Ishikawa (cell line): ENCODE results near the genes ARX and FAM47A.

- RRBS, result no CpG with 5 or more reads among the region's 7 CpGs
Measured at GRCh38 chrX:24297197-24297552, 16.7 kb downstream of the SUPT20HL2 start.

DNA sequence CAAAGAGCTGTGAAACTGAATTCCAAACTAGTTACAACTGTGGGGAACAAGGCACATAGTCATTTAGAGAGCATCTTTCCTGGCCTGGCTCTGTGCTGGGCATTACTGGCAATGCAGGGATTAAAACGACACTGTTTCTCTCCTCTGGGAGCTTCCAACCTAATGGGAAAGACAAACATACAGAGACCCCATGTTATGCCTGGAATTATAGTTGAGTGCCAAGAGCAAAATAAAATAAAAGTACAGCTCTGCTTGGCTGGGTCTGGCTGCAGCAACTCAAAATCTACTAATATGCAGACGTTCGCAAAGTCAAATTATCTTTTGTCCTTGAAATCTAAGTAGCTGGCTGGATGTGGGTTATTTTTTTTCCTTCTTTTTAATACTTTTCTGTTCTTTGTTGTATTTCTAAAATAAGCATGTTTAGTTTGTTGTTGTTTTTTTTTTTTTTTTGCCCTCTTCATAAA is 36.6 kb downstream of the SUPT20HL1 start:
- RRBS, result no CpG with 5 or more reads among the region's 3 CpGs

DNA sequence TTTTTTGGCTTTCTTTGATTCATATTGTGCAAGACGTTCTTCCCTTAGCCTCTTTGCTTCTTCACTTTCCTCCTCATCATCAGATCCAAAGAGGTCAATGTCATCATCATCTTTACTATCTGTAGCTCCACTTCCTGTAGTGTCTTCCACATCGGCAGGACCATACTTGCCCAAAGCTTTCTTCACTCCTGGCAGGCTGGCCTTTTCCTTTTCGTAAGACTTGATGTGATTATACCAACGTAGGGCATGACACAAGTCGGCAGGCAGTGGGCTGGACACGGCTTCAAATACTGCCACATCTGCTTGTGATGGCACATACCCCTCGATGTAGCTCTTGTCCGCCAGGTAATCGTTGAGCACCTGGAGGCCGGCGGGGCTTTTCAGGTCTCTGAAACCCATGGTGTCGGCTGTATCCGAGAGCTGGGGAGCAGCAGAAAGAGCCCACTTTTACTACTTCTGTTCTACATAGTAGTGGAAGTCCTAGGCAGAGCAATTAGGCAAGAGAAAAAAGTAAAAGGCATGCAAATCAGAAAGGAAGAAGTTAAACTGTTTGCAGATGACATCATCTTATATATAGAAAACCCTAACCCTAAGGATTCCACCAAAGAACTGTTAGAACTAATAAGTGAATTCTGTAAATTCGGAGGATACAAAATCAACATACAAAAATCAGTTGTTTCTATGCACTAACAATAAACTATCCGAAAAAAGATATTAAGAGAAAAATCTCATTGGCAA is 95.1 kb downstream of the POLA1 start:
- RRBS, result no CpG with 5 or more reads among the region's 15 CpGs

- RRBS, result 34% methylated on average over 25 of the region's 75 CpGs
Measured at GRCh38 chrX:25012696-25013448, 2.9 kb downstream of the ARX start.

GRCh38 chrX:25015456-25016837 is at the start of gene ARX:
Gene ARX, minus strand, starts transcription at chrX:25015965.
- RRBS, result 65% methylated on average over 18 of the region's 85 CpGs

DNA sequence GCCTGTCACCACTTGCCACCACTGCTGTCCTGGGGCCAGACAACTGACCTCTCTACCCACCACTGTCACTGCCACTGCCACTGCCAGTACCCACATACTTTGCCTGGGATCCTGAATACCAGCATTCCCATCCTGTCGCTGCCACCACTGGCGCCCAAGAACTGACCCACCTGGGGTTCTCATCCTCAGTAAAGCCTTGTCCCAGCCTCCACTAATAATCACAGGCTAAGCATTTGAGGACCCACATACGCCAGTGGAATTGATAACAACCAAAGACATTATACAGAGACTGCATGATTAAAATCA is 507.1 kb downstream of the MAGEB5 start:
- RRBS, result no CpG with 5 or more reads among the region's 3 CpGs

GRCh38 chrX:27350504-27351042 is 112.6 kb downstream of the PPP4R3C start:
- RRBS, result no CpG with 5 or more reads among the region's 7 CpGs

DNA sequence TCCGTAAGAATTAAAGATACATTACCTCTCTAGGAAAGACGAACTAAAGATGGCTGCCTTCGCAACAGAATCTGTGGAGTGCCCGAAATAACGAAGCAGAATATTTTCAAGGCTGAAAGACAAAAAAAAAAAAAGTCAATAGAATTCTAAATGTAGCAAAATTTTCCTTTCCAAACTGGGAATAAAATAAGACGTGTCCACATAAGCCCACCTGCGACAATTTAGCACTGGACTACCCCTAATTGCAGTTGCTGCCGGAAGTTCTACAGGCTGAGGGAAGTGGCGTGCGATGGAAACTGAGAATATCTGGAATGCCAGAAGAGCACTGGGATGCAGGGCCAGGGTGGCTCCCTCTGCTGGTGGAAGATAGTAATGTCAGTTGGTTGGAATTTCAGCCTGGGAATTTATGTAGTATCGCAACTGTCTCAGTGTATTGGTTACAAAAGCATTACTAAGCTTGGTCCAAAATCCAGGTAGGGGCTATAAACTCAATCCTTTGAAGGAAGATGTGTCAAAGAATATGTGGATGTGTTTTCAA is 64.3 kb downstream of the PPP4R3C start:
- RRBS, result no CpG with 5 or more reads among the region's 11 CpGs

DNA sequence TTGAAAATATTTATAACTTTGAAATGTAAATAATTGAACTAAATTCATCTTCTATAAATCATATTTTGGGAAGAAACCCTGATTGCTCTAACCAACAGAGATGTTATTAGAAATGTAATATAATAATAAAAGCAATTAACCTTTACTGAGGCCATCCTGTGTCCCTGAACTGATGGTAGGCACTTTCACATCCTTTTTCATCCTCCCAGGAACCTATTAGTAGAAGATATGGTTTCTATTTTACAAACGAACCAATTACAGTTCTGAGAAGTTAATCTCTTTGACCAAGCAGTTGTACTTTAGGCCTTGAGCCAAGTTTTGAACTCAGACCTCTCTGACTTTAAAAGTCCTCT is 789.3 kb upstream of the MAGEB2 start:
- RRBS, result no CpG with 5 or more reads among the region's 1 CpG

GRCh38 chrX:30572998-30573628 is 4.5 kb downstream of the TASL start:
- RRBS, result no CpG with 5 or more reads among the region's 4 CpGs

DNA sequence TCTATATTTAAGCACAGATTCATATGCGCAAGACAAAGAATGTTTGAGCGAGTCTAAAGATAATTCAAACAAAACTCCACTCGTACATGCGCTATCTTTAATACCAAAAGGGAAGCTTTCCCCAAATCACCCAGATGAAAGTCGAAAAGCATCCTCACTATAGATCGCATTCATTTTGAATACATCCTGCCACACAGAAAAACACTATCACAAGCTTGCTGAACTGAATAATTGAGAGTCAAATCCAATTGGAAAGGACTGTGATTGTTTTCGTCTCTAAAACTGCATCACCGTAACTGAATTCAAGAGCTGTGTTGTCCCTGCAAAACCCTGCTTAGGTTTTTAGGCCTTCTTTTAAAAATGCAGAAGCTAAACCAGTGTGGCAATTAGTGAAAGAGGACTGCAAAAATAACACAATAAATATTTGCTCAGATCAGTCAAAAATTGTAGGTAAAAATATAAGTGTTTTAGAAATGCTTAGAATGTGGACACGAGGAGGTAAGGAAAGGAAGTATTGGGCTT is 586 bp downstream of the TASL start:
- RRBS, result no CpG with 5 or more reads among the region's 9 CpGs

GRCh38 chrX:30643017-30643936 is 9.9 kb upstream of the GK start:
- RRBS, result no CpG with 5 or more reads among the region's 3 CpGs

GRCh38 chrX:30652350-30653249 is 623 bp upstream of the GK start:
- RRBS, result 1% methylated on average over 6 of the region's 51 CpGs

GRCh38 chrX:30654960-30655515 is 1.8 kb downstream of the GK start:
- RRBS, result no CpG with 5 or more reads among the region's 2 CpGs

- RRBS, result no CpG with 5 or more reads among the region's 9 CpGs
Measured at GRCh38 chrX:30852710-30853302, 36.2 kb downstream of the TAB3 start.

GRCh38 chrX:31265421-31265873 is 193.6 kb upstream of the FTHL17 start:
- RRBS, result no CpG with 5 or more reads among the region's 7 CpGs

DNA sequence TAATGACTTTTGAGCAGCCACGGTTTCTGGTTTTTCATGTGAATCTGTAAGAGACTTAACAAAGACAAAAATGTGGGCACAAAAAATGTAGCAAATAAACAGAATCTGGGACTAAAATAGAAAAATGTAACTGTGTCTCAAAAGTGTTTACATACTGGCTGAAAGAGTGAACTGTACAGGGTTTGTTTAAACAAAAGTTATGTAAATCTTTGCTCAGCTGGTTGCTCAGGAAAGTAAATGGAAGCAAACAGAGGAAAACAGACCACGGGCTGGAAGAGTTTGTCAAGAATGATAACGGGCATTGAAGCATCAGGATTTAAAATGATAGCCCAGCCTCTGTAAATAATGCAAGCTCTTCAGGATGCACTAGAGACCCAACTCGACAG is 921.8 kb upstream of the FTHL17 start:
- RRBS, result no CpG with 5 or more reads among the region's 4 CpGs

- RRBS, result no CpG with 5 or more reads among the region's 3 CpGs
Measured at GRCh38 chrX:32593399-32593726, 618.0 kb downstream of the DMD start.

DNA sequence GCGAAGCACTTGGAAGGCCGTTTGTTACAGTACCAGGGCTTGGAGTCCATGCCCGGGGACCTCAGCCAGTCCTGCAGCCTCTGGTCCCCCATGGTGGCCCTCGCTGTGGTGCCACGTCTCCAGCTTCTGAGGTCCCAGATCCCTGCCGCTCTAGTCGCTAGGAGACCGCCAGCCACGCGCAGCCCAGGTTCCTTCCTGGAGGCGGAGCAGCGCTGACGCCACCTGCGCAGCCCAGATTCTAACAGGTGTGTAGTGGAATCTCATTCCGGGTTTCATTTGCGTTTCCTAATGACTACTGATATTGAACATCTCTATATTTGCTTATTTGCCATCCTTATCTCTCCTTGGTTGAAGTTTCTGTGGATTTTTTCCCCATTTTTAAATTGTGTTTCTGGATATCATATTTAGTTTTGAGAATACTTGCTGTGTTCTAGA is at the start of gene FAM47A:
FAM47A (minus strand) TSS at position 128 of the 435 bp plus-strand sequence.
- RRBS, result no CpG with 5 or more reads among the region's 16 CpGs